Measurements from ENCODE around the gene RIOK1.

DNA sequence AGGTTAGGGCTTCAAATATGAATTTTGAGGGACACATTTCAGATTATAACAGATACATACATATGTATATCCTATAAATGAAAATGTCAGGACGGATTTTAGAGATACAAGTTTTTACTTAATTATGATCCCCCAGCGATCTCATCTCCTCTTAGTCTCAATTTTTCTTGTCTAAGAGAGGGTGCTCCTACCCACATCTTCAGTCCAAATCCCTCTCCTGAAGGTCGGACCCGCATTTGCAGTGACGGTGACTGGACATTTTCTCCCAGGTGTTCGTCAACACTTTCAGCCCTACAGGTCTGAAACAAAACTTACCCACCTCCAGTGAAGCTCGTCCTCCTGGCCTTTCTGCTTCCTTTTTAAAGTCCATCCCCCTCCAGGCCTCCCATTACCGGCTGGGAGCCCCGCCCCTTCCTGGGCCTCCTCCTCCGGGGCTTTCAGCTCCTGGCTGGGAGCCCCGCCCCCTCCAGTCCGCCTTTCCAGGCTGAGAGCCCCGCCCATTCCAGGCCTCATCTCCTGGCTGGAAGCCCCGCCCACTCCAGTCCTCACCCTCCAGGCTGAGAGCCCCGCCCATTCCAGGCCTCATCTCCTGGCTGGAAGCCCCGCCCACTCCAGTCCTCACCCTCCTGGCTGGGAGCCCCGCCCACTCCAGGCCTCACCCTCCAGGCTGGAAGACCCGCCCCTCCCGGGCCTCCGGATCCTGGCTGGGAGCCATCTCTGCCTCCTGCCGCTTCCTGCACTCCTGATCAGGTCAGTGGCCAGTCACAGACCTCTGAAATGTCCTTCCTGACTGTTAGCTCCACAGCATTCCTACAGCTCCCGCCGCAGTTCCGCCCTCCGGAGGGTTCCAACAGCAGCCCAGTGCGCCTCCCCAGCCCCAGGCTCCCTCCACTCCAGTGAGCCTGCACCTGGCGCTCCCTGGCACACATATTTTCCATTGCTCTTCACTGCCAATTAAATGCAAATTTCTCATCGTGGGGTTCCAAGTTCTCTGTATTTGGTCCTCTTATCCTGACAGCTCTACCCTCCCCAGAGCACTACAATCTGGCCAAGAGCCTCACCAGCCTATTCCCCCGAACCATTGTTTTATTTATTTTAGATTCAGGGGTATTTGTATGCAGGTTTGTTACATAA, 98.4 kb downstream of the LY86 start:
- RRBS = no CpG with 5 or more reads among the region's 29 CpGs

DNA sequence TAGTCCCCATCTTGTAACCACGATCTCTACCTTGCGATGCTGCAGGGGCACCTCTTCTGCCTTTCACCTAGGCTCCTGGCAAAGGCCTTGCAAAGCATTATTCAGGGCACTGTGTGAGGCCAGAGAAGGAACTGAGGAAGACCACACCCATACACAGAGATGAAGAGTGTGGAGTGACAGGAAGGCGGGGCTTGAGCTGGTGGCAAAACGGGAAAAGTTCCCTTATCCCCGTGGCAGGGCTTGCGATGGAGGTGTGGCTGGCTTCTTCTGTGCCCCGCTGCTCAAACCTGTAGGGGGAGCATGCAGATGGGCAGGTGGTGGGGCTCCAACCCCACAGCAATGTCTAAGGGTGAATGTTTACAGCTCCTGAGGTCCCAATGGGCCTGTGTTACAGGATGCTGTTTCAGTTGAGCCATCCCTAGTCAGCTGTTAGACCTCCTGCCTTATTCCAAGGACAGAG, 105.8 kb downstream of the LY86 start:
- RRBS = no CpG with 5 or more reads among the region's 7 CpGs

DNA sequence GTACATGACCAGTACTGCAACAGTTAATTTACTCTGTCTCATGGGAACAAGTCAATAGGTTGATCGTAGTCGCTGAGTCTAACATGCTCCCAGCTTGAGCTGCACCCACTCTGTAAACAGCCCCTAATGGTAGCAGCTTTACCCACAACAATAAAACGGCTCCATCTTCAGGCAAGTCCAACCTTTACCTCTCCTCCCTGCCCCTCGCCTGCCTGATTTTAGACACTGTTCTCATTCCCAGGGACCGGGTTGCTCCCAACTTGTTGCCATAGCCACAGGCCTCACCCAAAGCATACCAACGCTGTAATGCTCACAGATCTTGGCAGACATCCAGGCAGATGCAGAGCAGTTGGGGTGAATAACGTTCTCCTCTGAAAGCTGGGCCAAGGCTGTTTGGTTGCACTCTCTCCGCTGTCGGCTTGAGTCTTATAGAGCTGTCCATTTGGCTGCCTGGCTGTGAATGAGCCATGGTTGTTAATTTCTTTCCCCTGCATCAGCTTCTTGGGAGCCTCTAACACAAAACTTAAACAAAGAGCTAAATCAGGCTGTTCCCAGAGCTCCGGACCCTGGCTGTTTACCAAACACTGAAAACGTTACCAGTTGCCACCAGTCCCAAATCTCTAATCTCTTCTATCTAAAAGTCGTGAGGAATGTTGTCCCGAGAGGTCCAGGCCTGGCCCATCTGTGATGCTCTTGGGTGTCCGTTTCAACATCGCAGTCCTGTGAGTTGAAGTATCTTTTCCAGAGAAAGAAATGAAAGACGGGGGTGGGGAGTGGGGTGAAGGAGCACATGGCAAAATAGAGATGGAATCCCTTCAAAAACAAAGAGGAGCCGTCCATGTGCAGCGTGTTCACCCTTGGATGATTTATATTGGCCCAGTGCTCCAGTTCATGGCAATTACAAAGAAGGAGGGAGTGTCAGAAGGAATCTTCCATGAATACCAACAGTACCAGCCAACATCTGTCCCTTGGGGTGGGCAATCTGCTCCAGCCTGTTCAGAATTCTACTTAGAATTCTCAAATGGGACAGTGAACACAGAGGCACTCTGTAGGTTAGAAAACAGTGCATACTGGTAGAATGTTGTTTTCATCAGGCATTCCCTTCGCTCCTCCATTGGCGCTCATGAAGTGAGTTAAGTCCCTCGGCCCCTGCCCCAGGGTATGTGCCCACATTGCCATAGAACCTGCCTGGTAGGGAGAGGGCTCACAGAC, 111.8 kb downstream of the LY86 start:
- RRBS = no CpG with 5 or more reads among the region's 21 CpGs

DNA sequence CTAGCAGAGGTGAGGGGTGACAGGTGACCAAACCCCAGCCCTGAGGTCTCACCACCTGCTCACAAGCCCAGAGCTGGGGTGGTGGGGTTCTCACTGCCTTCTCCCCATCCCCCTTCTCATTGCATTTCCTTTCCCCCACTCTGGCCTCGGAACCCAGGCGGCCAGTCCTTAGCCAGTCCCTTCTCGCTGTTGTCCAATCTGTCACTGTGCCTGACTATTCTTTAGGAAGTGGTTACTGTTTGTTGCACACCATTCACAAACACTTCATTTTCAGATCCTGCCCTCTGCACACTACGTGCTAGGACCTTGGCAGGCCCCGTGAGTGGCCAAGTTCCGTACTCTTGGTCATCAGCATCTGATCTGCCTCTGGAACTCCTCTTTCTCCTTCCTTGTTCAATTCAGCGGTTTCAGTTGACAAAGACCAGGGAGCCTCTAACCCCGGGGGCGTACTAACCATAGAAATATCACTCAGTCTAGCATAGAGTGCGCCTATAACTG, 137.2 kb downstream of the LY86 start:
- RRBS = no CpG with 5 or more reads among the region's 10 CpGs

- RRBS = no CpG with 5 or more reads among the region's 2 CpGs
Measured at GRCh38 chr6:6738723-6739232, 150.3 kb downstream of the LY86 start.

DNA sequence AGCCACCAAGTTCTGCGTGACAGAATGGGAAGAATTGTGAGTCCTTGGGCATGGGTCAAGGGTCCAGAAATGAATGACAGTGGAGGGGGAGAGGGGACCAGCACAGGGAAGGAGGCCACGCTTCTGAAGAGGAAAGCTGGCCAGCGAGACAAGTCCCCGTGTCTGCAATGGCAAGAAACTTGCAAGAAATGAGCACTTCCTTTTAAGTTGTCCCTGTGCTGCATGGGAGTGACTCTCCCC, 242.2 kb upstream of the RREB1 start:
- RRBS = no CpG with 5 or more reads among the region's 4 CpGs

GRCh38 chr6:6891001-6891853, 216.5 kb upstream of the RREB1 start:
- RRBS = no CpG with 5 or more reads among the region's 10 CpGs

GRCh38 chr6:6940320-6940743, 167.4 kb upstream of the RREB1 start:
- RRBS = no CpG with 5 or more reads among the region's 14 CpGs

- RRBS = no CpG with 5 or more reads among the region's 11 CpGs
Measured at GRCh38 chr6:6994523-6995242, 113.1 kb upstream of the RREB1 start.

- RRBS = 6% methylated on average over 6 of the region's 42 CpGs
Measured at GRCh38 chr6:7052391-7053223, 55.2 kb upstream of the RREB1 start.

DNA sequence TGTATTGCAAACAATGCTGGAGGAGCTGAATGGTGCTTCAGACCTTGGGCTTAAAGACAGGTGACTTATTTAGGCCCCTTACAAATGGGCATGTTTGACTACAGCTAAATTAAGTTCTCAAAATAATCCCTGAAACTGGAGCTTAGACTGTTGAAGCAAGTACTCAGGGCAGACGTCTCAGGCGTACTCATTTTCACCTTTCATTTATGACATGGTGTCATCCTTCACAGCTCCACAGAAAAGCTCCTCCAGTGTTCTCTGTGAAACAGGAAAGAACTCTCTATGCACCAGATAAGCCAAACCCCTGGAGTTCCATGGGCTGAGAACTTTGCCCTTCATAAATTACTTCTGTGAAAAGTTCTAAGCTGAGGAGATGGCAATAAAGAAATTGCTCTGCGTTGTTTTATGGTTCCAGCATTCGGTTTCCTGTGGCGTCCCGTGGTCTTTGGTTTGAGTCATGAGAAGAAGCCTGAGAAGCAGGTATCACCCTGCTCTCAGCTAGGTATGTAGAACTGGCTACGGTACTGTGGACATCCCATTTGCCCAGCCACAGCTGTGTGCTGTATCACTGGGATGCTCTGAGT, 20.3 kb upstream of the RREB1 start:
- RRBS = no CpG with 5 or more reads among the region's 7 CpGs

- RRBS = no CpG with 5 or more reads among the region's 17 CpGs
Measured at GRCh38 chr6:7112277-7113247, 4.8 kb downstream of the RREB1 start.

- RRBS = no CpG with 5 or more reads among the region's 4 CpGs
Measured at GRCh38 chr6:7129790-7130163, 22.0 kb downstream of the RREB1 start.

GRCh38 chr6:7139013-7139615, 31.4 kb downstream of the RREB1 start:
- RRBS = no CpG with 5 or more reads among the region's 2 CpGs

DNA sequence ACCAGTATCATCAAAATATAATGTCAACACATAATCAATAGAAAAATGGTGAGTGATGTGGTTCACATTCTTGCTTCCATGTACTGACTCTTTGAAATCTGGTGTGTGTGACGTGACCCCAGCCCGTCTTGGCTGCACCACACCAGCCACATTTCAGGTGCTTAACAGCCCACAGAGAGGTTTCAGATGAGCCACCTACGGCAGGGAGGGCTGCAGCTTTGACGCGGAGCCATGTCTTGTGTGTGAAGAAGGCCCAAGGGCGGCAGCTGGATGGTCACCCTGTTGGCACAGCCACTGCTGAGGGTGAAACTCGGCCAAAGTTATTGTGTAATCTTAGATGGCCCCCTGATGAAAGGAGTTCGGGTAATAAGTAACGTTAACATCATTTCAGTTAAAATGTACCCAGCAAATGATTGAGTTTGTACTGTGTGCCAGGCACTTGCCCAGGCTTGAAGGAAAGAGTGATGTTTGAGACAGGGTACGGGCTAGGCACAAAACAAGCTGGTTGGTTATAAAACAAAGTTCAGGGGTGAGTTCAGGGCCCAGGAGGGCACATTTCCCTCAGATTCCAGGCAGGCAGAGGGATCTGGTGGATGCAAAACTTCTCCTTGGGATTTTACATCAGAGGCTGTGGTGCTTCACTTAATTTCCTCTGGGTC, 97.2 kb downstream of the SSR1 start:
- RRBS = no CpG with 5 or more reads among the region's 10 CpGs

DNA sequence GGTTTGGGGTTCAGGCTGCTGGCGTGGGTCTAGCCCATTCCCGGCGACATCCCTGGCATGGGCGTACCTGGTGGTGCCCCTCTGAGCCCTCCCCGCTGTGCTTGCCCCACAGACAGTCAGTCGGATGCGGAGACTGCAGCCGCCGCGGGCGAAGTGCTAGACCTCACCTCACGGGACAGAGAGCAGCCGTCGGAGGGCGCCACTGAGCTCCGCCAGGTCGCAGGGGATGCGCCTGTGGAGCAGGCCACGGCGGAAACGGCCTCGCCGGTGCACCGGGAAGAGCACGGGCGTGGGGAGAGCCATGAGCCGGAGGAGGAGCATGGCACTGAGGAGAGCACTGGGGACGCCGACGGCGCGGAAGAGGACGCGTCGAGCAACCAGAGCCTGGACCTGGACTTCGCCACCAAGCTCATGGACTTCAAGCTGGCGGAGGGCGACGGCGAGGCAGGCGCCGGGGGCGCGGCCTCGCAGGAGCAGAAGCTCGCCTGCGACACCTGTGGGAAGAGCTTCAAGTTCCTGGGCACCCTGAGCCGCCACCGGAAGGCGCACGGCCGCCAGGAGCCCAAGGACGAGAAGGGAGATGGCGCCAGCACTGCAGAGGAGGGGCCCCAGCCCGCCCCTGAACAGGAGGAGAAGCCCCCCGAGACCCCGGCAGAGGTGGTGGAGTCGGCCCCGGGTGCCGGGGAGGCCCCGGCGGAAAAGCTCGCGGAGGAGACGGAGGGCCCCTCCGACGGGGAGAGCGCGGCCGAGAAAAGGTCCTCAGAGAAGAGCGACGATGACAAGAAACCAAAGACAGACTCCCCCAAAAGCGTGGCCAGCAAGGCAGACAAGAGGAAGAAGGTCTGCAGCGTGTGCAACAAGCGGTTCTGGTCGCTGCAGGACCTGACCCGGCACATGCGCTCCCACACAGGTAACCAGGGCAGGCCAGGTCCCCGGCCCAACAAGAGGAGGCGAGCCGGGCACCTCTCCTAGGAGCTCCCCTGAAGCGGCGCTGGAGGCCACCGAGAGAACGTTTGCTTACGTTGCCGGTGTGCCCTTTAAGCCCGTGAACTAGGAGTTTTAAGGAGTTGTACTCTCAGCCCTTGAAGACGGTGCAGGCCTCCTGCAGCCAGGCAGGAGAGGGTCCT, 66.3 kb downstream of the SSR1 start:
- RRBS = 96% methylated on average over 21 of the region's 89 CpGs

DNA sequence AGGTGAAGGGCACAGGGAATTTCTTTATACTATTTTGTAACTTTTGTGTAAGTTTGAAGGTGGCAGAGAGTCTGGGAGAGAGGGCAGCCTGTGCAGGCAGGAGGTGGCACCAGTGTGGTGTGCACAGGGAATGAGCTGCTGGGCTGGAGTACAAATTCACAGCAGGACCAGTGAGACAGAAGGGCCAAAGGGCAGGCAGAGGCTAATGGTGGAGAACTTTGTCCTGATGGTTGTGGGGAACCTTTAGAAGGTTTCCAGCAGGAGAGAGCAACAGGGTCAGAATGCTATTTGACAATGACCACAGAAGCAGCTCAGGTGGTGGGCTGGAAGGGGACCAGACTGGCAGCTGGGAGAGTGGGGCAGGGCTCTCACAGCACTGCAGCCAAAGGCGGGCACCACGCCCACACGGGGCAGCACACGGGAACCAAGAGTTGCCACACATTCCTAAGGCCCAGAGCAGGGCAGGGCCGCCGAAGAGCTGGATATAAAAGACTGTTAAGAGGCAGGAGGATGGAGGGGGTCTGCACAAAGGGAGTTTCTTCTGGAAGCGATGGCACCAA, 42.1 kb downstream of the SSR1 start:
- RRBS = no CpG with 5 or more reads among the region's 7 CpGs

GRCh38 chr6:7289430-7290074, 23.4 kb downstream of the SSR1 start:
- RRBS = no CpG with 5 or more reads among the region's 5 CpGs

- RRBS = 2% methylated on average over 10 of the region's 63 CpGs
Measured at GRCh38 chr6:7389591-7390502, at the start of gene RIOK1. TSS of gene RIOK1 (plus strand) at chr6:7389808.

DNA sequence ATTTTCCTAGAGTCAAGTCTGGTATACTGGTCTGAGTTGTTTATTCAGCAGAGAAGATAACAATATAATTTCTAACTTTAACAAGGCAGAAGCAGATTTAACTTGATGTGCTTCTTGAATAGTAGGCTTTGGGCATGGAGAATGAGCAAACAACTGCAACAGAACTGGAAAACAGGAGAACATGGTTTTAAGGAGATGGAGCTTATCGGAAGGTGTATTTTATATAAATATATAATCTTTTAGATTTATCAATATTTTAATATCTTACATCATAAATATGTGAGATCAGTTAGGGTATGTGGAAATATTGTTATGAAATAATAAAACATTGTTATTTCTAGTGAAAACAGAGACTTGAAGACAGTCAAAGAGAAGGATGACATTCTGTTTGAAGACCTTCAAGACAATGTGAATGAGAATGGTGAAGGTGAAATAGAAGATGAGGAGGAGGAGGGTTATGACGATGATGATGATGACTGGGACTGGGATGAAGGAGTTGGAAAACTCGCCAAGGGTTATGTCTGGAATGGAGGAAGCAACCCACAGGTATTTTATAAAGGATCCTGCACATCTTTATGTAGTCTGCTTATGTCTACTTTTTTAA, 3.3 kb downstream of the RIOK1 start:
- RRBS = no CpG with 5 or more reads among the region's 3 CpGs

Measured in GM19240 (cell line).